Measurements from ENCODE around the gene CXCR2.

GRCh38 chr2:217798773-217799630 is 203.8 kb downstream of the TNS1 start:
- RRBS, result 77% methylated on average over 4 of the region's 14 CpGs

DNA sequence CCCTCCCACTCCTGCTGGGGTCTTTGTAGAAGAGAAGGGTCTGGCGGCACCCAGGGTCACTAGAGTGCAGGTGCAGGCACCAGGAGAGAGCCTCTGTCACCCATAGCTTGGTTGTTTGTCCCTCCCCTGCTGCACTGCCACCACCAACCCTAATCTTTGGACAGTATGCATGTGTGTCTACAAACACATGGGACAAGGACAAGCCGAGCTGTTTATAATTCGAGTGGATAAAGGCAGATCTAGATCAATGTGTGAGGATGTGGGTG is 199.3 kb downstream of the TNS1 start:
- RRBS, result no CpG with 5 or more reads among the region's 3 CpGs

GRCh38 chr2:217813023-217814036 is 189.5 kb downstream of the TNS1 start:
- RRBS, result no CpG with 5 or more reads among the region's 25 CpGs

DNA sequence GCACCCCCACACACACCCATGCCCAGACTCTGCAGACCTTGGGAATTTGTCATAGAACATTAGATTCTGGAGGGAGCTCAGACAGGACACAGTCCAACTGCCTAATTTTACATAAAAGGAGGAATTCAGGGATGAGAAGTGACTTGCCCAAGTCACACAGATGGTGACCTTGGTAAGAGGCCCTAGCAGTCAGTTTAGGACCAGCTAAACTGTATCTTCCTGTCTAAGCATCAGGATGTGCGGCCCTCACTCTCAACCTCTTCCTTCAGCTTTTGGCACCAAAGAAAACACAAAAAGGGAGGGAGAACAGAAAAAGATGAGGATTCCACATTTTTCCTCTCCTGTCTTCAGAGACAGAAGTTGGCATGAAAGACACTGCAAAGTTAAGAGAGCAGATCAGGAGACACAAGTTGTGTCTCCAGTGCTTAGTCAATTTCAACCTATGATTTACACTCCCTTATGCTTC is 186.8 kb downstream of the TNS1 start:
- RRBS, result no CpG with 5 or more reads among the region's 1 CpG

DNA sequence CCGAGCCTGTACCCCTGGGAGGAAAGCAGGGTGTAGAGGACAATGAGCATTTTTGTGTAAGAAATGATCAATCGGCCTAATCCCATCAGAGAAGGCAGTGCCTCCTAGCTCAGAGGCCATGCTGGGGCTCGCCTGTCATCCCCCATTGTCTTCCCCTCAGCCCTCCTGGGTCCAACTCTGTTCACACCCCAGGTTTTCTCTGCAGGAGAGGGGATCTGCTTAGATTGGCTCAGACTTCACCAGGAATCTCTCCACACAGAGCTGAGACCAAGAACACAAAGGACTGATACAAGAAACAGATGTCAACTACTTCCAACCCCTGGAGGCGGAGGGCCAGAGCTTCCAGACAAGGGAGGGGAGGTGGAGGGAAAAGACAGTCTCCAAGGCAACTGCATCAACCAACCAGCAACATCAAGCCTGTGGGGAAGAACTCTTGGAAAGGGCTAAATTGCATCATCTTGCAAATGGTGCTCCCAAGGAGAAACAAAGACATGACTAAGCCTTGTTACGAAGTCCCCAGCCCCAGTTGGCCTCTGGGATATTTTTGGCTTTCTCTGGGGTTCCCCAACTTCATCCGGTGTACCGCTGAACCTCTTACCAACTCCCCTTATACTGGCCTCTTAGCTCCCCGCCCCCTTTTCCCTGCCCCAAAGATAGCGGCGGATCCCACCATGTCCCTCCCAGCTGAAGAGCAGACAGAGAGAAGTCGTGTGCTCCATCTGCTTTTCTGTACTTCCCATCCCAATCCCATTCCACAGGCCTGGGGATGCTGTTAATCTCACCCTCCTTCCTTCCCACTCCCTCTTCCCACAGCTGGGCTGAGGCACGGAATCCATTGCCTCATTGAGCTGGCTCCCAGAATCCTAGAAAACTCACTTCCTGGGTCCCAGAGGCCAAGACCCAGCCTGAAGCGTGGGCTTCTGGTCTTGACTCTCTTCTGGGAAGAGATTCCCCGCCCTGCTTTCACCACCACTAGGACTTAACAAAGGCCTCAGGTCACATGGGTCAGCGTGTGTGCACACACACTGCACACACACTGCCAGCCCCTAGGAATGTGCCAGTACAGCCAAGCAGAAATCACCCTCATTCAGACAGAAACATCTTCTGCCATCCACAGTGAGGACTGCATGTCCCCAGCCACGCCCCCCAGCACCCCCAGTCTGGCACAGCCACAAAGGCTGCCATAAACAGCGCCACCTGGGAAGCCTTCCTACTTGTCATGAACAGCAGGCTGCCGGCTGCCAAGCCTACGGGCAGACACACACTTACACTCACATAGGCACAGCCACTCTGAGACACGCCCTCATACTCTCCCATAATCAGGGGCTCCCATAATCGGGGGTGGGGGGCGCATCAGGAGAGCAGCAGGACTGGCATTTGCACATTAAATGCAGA is 166.1 kb downstream of the TNS1 start:
- RRBS, result no CpG with 5 or more reads among the region's 22 CpGs

DNA sequence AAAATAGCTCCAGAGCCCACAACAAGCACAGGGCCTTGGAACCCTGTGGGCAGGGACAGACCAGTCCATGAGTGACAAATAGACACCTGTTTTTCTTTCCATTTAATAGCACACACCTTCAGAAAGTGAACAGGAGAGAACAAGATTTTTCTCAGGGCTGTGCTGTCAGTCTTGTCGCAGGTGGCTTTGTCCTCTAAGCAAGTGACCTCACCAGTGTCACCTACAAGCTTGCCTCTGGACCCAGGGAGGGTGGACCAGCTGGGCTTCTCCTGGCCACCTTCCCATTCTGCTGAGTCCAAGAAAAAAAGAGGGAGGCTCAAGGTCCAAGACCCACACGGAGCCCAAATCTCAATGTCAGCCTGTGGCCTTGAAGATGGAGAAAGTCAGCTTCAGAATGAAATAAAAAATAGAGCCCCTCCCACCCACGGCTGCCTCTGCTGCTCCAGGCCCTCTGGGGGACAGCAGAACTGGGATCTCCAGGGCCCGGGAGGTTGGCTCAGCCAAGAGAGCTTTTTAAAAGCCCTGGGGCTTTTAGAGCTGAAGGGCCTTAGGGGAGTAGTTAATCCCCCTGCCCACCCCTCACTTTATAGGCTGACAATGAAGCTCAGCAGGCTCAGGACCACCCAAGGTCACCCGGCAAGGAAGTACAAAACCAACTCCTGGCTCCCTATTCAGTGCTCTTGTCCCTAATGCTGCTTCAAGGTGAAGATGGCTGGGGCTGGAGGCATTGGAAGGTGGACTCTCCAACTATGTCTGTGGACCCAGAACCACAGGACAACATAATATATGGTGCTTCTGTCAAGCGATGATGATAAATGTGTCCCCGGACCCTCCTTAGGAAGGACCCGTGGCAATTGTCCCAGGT is 145.8 kb downstream of the TNS1 start:
- RRBS, result no CpG with 5 or more reads among the region's 8 CpGs

DNA sequence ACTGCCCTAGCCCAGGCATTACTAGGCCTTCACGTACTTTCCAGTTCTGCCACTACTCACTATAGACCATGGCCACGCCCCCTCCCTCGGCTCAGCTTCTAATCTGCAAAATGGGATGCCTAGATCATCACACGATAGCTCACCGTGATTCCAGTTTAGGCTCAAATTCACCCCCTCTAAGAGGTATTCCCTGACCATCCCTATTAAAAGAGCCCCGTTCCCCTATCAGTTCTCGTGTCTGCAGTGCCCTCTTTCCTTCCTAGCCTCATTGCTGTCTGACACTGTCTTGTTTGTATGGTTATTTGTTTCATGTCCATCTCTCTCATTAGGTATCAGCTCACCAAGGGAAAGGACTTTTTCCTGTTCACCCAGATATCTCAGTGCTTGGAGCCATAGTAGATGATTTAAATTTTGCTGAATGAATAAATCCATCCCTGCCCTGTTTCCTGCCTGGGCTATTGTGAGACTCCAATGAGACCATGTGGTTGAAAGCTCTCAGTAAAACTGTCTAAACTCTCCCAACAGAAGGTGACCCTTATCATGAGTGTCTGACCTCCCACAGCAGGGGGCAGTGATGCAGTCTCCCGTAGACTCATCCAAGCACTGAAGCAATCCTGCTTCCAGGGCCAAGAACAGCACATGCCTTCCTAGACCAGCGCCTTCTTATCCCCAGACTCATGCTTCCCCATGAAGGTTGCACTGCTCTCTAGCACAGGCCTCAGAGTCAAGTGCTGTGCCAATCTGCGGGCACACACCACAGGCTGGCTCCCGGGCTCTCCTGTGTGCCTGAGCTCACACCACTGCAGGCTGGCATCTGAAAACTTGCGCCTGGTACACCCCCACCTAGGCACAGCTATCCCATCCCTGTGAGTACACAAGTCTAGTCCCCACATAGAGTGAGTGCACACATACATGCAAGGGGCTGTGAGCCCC is 112.5 kb downstream of the TNS1 start:
- RRBS, result no CpG with 5 or more reads among the region's 12 CpGs

GRCh38 chr2:217914835-217915484 is 87.8 kb downstream of the TNS1 start:
- RRBS, result no CpG with 5 or more reads among the region's 12 CpGs

DNA sequence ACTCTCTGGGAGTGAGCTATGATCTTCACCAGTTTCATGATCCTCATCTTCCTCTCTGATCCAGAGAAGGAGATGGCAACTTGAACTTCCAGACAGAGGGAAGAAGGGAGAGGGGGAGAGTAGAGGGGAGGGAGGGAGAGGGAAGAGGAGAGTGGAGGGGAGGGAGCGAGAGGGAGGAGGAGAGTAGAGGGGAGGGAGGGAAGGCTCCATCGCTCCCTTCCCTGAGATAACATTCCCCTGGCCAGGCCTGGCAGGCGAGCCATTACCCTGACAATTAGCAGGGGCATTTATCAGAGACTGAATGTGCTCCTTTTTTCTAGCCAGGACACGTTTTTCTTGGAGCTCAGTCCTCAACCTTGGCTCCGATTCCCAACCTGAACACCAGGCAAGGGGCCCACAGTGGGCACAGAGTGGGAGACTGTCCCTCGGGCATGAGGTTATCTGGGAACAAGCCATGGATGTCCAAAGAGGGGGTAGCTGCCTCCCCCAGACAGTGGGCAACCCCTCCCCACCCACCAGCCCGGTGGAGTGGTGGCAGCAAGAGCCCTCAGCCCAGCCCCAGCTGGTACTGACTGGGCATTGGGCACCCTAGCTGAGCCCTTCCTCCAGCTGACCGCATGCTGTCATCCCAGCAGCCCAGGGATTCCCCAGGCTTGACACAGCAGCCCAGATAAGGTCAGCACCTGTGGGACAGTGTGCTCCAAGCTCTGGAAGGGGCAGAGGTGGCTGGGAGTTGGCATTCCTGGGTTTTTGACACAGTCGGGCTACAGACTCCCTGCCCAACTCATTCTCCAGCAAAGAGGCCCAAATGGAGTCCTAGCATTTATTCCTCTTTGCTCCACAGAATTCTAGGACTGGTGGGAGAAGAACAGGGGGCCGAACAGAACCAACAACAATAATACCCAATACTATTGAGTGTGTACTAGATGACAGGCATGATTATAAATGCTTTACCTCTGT is 81.7 kb downstream of the TNS1 start:
- RRBS, result no CpG with 5 or more reads among the region's 10 CpGs

DNA sequence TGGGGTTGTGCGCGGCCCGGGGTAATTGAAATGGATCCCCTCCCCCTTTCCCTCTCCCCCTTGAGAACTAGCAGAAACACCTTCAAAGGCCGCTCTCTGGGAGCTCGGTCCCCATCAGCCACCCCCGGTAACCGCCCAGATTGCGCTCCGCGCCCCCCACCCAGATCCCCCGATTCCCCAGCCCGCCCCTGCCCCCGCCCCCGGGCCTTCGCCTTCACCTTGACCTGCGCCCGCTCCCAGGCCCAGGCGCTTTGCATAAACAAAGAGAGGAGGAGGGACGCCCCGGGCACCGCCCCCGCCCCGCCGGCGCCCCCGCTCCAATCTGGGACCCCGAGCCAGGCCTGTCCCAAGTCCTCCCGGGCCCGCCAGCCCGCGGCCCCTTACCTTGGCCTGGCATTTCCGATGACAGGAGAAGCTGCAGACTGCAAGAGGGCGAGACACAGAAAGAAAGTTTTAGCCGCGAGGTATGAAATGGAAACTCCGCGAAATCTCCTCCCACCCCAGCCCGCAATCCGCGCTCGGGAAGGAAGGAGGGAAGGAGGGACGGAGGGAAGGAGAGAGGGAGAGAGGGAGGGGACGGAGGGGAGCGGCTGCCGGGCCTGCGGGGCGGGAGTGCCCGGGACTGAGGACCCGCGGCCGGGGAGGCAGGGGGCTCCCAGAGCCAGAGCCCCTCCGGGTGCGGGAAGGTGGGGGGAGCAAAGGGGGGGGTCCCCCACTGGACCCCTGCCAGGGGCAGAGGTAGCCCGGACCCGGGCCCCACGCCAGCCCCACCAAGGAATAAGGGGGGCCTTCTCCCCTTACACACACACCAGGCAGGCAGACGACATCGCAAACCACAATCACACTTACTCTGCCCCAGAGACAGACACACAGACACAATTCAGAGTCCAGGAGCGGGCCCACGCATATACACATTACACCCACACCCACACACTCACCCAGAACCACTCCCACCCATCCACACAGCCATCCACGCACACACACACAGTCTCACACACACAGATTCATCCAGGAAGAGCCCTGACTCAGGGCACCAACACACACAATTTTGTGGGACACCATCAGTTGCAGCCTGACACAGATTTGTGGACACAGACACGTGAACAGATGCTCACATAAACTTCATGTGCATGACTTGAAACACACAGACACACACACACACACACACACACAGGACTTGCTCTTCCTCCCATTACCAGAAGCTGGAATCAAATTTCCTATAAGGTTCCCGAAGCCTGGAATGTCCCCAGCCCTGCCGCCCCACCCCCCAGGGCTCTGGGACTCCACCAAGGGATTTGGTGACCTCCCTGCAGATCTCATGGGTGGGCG is 23.9 kb downstream of the TNS1 start:
- RRBS, result 4% methylated on average over 24 of the region's 65 CpGs

- RRBS, result no CpG with 5 or more reads among the region's 3 CpGs
These were observed 9.0 kb downstream of the TNS1 start for GRCh38 chr2:217993834-217994219.

GRCh38 chr2:218065508-218066121 is 3.4 kb upstream of the RUFY4 start:
- RRBS, result no CpG with 5 or more reads among the region's 6 CpGs

- RRBS, result no CpG with 5 or more reads among the region's 10 CpGs
These were observed at the start of gene CXCR2 for GRCh38 chr2:218125503-218126369. TSS of gene CXCR2 (plus strand) at chr2:218126028.

DNA sequence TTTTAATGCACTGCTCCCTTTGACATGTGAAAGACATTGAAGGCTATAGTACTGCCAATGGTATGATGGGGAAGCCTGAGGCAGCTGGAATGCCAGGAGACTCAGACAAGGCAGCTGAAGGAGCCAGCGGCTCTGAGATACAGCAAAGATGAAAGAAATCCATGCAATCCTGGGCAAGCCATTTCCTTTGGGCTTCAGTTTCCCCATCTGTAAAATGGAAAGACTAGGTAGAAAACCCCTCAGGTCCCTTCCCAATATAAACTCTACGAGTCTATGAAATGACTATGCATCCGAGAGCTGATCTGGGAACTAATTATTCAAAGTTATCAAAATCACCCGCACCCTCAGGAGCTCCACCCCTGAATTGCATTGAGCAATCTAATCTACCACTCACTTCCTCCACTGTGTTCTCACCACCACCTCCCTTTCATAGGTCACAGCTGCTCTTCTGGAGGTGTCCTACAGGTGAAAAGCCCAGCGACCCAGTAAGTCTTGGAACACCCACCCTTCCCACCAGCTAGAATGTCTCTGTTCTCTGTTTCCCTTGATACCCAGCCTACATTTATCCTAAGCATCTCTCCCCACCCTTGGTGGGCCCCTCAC is 3.2 kb downstream of the CXCR2 start:
- RRBS, result no CpG with 5 or more reads among the region's 5 CpGs

DNA sequence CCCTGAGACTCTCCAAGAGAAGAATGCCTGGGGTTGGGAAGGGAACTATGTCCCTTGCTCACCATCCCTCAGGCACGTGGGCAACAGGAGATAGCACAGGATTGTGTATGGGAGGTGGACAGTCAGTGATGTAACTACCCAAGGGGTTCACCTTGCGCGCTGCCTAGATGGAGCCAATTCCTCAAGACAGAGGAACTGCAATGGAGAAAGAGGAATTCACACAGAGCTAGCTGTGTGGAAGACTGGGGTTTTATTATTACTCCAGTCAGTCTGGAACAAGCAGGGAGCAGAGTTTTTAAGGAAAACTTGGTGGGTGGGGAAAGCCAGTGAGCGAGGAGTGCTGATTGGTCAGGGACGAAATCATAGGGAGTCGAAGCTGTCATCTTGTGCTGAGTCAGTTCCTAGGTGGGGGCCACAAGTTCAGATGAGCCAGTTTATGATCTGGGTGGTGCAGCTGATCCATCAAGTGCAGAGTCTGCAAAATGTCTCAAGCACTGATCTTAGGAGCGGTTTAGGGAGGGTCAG is 13.9 kb upstream of the CXCR1 start:
- RRBS, result no CpG with 5 or more reads among the region's 7 CpGs

- RRBS, result no CpG with 5 or more reads among the region's 2 CpGs
These were observed 21.0 kb downstream of the ARPC2 start for GRCh38 chr2:218237950-218238436.

DNA sequence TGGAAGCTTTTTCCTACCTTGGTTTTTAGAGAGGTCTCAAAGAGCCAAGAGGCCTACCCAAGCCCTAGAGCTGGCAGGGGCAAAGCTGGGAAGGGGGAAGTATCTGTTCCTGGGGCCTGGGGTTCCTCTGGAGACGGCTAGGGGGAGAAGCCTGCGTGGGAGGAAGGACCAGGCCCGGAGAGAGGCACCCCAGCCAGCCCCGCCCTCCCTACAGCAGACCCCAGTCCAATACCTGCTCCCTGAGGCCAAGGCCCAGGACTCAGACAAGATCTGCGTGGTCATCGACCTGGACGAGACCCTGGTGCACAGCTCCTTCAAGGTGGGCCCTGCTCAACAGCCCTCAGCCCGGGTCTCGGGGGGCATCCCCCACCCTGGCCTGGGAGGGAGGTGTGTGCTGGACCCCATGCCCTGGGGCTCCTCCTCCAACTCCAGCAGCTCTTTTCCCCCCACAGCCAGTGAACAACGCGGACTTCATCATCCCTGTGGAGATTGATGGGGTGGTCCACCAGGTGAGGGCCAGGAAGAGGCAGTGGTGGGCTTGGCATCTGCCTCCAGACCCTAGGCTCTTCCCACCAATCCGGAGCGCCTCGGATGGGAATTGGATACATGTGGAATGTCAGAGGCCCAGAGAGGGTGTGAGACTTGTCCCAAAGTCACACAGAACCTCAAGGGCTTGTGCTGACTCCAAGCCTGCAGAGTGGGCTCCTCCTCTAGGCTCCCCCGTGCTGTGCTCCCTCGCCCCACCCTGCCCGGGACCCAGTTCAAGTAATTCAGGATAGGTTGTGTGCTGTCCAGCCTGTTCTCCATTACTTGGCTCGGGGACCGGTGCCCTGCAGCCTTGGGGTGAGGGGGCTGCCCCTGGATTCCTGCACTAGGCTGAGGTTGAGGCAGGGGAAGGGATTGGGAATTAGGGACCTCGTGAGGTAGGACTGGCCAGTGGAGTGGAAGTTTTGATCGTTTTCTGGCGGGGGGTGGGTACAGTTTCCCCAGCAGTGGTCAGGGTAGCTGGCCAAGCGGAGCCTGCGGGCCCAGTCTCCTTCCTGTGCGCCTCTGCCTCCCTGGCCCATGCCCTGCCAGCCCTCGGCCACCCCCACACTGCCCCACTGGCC is 2.6 kb downstream of the CTDSP1 start:
- RRBS, result 89% methylated on average over 3 of the region's 26 CpGs

DNA sequence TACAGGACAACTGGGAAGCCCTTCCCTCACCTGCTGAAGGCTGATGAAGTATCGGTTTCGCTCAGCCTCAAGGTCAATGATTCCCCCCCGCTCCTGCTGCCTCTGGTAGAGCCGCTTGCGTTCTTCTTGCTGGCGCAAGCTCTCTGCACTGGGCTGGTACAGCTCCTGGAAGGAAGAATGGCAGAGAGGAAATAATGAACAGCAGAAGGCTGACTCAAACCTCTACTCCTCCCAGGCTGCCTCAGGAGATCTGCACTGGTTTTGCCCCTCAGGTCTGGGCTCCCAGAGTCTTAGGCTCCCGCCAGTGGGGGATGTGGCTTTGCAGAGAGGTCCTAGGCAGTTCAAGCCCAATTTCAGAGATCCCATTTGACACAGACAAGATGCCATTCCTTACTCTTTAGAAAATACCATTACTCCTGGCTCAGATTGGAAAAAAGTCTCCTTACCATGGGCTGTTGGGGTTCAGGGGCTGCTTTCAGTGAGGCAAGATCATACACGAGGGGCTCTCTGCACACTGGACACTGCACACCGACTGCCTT is 5.3 kb downstream of the BCS1L start:
- RRBS, result no CpG with 5 or more reads among the region's 9 CpGs

DNA sequence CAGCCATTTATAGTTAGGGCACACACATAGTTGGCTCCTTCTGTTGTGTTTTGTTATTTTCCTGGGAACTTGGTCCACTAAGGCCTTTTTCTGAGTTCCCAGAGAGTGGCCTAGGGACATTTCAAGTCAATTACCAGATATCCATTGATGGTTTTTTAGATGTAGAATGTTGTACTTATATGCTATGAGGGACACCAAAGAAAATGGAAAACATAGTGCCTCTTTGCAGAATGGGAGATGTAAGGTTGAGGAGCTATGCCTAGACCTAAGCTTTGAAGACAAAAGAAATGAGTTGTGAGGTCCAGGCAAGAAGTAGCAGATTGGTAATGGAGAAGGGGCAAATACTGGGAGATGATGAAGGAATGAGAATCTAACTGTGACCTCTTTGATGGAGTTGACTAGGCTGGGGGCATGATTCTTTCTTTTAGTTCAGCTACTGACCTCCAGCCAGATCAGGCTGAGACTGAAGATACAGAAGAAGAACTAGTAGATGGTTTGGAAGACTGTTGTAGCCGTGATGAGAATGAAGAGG is 29.1 kb downstream of the TTLL4 start:
- RRBS, result no CpG with 5 or more reads among the region's 1 CpG

- RRBS, result no CpG with 5 or more reads among the region's 10 CpGs
These were observed 35.2 kb downstream of the TTLL4 start for GRCh38 chr2:218745587-218746515.